Endothelial cell of umbilical vein (primary cell): ENCODE measurements around the genes CTSZ and TUBB1.

GRCh38 chr20:58660899-58661822 is 10.1 kb downstream of the STX16 start:
- PRO-cap = no peak
CAGE:
- cytosol, long polyA minus RNA = no peak
- cytosol, long polyA plus RNA = no peak
- long polyA plus RNA = no peak
- nucleus, long polyA minus RNA = no peak
- nucleus, long polyA plus RNA = no peak

DNA sequence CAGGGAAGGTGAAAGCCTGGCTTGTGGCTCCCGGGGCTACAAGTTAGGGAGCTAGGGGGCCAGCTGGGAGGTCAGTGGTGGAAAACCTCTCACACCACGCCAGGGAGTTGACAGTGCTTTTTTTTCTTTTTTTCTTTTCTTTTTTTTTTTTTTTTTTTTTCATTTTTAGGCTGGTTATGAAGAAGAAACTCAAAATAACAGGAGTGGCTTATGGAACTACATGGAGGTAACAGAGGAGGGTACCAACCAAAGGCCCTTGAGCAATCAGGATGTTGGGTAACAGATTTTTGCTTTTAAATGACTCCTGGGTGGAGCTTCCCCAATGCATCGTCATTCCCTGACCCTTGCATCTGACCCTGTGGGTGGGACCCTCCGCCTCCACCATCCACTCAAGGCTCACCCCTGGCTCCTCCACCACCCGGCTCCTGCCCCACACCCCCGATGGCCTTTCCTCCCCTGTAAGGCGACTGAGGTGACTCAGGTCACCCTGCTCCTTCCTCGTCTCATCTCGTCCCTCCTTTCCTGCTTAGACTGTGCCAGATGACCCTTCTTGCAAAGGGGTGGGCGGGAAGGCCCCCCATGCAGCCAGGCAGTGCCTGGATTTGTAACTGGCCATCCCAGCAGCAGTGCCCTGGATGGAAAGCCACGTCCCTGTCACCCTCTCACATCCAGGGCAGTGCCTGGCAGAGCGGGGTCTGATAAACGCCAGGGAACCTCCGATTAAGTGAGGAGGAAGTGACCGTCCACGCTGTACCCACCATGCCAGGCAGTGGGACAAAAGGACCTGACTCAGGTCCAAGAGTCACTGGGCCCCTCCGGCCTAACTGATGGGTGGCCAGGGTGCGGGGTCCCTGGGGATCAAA is 814 bp upstream of the NPEPL1 start:
- PRO-cap = no peak
CAGE:
- cytosol, long polyA minus RNA = no peak
- cytosol, long polyA plus RNA = no peak
- long polyA plus RNA = no peak
- nucleus, long polyA minus RNA = no peak
- nucleus, long polyA plus RNA = no peak

DNA sequence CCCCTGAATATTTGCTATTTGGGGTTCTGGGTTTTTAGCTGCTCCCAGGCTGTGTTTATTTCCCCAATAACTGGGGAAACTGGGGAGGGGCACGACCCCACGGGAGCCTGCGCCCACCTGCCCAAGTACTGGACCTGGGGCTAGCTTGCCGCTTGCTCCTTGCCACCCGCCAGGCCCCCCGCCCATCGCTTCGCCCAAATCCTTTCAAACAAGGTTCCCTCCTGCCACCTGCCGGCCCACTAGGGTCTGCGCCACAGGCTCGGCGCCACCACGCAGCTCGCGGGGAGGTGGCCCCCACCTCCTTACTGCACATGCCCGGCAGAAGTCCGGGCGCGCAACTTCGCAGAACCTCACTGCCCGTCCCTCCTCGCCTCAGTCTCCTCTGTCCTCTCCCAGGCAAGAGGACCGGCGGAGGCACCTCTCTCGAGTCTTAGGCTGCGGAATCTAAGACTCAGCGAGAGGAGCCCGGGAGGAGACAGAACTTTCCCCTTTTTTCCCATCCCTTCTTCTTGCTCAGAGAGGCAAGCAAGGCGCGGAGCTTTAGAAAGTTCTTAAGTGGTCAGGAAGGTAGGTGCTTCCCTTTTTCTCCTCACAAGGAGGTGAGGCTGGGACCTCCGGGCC is 51.7 kb upstream of the GNAS start:
- PRO-cap = no peak
CAGE:
- cytosol, long polyA minus RNA = no peak
- cytosol, long polyA plus RNA = no peak
- long polyA plus RNA = no peak
- nucleus, long polyA minus RNA = no peak
- nucleus, long polyA plus RNA = no peak

DNA sequence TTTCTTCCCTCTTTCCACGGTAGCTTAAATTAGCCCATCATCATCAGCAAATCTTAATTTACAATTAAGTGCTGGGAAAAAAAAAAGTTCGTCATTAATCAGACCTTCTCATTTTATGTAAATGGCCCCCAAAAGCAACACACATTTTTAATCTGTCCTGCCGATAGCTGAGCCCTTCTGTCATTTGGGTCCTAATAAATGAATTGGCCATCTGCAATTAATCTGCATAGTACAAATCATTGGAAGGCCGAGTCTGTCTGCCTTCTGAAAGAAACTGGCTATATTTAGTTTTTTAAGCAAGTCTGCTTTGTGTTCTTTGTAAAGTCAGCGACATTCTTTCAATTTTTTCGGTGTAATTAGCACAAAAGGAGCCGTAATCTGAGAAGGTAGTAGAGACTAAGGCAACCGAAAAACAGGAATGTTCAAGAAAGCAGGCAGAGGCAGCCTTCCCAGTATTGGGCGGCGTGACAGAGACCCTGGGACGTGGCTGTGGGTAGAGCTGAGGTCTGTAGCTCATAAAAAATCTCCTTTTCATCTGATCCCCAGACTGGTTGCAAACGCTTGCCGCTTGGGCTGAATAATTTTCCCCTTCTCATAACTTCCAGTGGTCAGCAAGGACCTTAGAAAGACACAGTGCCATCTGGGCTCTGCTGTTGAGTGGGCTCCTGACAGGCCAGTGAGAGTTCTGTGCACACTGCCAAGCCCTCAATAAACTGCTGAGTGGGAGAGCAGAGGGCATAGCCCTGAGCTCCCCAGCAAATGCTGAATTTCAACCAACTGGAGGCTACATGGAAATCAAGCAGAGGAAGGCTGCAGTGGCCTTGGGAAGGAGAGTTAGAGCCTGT is 8.0 kb upstream of the GNAS start:
- PRO-cap = no peak
CAGE:
- cytosol, long polyA minus RNA = no peak
- cytosol, long polyA plus RNA = no peak
- long polyA plus RNA = no peak
- nucleus, long polyA minus RNA = no peak
- nucleus, long polyA plus RNA = no peak

DNA sequence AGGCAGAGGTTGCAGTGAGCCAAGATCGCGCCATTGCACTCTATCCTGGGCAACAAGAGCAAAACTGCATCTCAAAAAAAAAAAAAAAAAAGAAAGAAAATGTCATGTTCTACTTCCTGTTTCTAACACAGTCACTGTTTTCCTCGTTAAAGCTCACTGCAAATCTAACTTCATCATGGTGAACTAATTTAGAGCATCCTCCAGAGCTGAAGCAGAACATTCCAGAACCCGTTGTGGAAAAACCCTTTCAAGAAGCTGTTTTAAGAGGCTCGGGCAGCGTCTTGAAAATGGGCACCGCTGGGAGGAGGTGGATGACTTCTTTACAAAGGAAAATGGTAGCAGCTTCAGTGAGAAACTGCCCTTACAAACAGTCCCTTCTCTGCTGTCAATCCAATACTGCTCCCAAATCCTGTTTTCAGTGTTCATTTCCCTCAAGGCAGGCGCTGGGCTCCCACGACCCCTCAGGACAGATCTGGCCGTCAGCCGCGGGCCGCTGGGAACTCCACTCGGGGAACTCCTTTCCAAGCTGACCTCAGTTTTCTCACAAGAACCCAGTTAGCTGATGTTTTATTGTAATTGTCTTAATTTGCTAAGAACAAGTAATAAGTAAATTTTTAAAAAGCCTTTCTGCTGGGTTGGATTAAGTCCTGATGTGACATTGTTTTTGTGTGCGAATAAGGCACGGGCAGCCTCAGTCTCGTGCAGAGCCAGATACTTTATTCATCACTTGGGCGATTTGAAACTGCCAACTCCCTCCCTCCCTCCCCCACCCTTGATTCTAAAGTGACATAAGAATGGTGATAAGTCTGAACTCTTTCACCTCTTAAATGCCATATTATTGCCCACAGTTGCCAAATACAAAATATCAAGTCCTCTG is 12.3 kb downstream of the CTSZ start:
- PRO-cap = no peak
CAGE:
- cytosol, long polyA minus RNA = start-site peak on the minus strand centred at position 744 of the sequence, 28 bp wide, 128 reads
- cytosol, long polyA plus RNA = start-site peak on the minus strand centred at position 753 of the sequence, 9 bp wide, 458 and 1,544 reads in 2 replicates
- long polyA plus RNA = start-site peak on the minus strand centred at position 753 of the sequence, 13 bp wide, 274 and 284 reads in 2 replicates
- nucleus, long polyA minus RNA = start-site peak on the minus strand centred at position 741 of the sequence, 33 bp wide, 68 reads
- nucleus, long polyA plus RNA = start-site peak on the plus strand centred at position 544 of the sequence, 112 bp wide, 392 and 372 reads in 2 replicates; start-site peak on the minus strand centred at position 747 of the sequence, 34 bp wide, 336 and 387 reads in 2 replicates

DNA sequence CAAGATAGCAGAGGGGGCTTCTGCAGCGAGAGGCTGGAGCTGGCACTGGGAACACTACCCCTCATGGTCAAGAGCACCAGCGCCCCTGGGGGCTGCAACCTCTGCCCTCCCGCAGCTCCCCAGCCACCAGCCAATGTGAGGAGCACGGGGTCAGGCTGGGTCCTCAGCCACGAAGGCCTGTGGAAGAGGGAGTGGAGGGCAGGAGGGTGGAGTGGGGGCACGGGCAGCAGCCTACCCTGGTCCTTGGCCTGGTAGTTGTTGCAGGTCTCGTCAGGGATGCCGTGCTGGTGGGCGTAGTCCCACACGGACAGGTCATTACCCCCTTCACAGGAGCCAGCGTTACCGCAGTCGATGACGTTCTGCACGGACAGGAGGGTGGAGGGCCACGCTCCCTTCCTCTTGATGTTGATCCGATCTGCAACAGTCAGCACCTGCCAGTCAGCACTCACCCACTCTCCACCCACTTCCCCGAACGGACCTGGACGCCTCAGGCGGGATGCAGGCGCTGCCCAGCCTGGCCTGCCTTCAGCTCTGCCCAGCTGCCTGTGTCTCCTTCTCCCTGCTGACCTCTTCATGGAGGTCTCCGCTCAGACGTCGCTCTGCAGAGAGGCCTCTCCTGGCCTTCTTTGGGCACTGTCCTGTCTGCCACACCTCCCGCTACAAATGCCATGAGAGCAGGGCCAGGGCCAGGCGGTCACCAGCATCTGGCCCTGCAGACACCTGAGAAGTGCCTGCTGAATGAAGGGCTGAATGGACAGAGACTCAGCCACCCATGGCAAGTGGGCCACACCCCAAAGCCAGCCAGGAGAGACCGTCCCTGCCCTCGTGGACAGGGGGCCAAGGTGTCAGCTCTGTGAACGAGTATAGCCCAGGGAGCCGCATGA is 5.6 kb downstream of the CTSZ start:
- PRO-cap = no peak
CAGE:
- cytosol, long polyA minus RNA = no peak
- cytosol, long polyA plus RNA = no peak
- long polyA plus RNA = no peak
- nucleus, long polyA minus RNA = no peak
- nucleus, long polyA plus RNA = no peak

DNA sequence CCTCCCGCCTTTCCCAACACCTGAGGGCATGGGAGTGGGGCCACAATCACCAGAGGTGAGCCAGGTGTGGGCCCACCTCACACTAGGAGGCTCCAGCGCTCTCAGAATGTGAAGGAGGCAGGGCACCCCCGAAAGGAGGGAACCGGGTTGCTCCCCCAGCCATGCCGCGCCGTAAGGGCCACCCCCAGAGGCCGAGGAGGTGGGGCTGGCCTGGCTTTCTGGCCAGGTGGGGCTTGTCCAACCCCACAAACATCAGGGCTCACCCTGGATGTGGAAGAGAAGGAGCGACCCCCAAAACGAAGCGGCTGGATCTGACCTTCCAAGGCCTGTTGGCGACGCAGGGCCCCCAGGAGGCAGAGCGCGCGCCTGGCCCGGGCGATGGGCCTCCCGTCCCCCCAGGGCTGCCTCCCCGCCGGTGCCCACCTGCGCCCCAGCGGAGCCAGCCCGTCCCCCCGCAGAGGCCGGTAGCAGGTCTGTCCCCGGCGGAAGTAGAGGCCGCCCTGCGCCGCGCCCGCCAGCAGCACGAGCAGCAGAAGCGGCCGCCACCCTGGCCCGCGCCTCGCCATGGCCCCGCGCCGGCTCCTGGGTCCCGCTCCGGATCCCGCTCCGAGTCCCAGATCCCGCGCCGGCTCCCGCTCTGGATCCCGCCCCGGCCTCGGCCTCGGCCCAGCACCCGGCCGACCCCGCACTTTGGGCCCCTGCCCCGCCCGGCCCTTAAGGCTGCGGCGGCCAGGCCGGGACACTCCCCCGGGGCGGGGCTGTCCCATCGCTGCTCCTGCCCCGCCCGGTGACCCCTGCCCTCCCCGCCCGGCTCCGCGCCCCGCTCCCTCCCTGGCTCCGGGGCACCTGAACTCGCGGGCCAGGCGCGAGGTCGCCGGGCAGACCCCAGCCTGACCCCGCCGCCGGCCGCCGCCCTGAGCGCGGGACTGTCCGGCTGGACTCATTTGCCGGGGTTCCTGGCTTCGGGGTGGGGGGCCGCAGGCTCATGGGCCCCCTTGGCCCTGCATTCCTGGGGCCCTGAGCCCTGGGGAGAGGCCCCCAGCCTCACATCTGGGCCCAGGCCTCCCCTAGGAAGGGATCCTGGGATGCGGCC is at the start of gene CTSZ:
CTSZ (minus strand) TSS at position 692 of the 1,093 bp plus-strand sequence.
- PRO-cap = bidirectional peak, plus-strand start at position 529 of the sequence, minus-strand start at position 692 of the sequence; unidirectional peak, minus-strand start at position 928 of the sequence
CAGE:
- cytosol, long polyA minus RNA = start-site peak on the minus strand centred at position 703 of the sequence, 28 bp wide, 118 reads
- cytosol, long polyA plus RNA = start-site peak on the minus strand centred at position 573 of the sequence, 288 bp wide, 1,238 and 1,525 reads in 2 replicates
- long polyA plus RNA = start-site peak on the minus strand centred at position 597 of the sequence, 305 bp wide, 4,001 and 1,901 reads in 2 replicates
- nucleus, long polyA minus RNA = start-site peak on the minus strand centred at position 434 of the sequence, 42 bp wide, 23 reads; start-site peak on the minus strand centred at position 641 of the sequence, 151 bp wide, 303 reads
- nucleus, long polyA plus RNA = start-site peak on the minus strand centred at position 572 of the sequence, 290 bp wide, 342 and 66 reads in 2 replicates

GRCh38 chr20:59013797-59014415 is 5.3 kb upstream of the TUBB1 start:
- PRO-cap = no peak
CAGE:
- cytosol, long polyA minus RNA = no peak
- cytosol, long polyA plus RNA = no peak
- long polyA plus RNA = no peak
- nucleus, long polyA minus RNA = no peak
- nucleus, long polyA plus RNA = no peak

- PRO-cap = no peak
CAGE:
- cytosol, long polyA minus RNA = no peak
- cytosol, long polyA plus RNA = no peak
- long polyA plus RNA = no peak
- nucleus, long polyA minus RNA = no peak
- nucleus, long polyA plus RNA = no peak
Measured at GRCh38 chr20:59018899-59019573, at the start of gene TUBB1. TSS of gene TUBB1 (plus strand) at chr20:59019429.

GRCh38 chr20:59020729-59021894 is 1.9 kb downstream of the TUBB1 start:
- PRO-cap = no peak
CAGE:
- cytosol, long polyA minus RNA = no peak
- cytosol, long polyA plus RNA = no peak
- long polyA plus RNA = no peak
- nucleus, long polyA minus RNA = no peak
- nucleus, long polyA plus RNA = no peak

DNA sequence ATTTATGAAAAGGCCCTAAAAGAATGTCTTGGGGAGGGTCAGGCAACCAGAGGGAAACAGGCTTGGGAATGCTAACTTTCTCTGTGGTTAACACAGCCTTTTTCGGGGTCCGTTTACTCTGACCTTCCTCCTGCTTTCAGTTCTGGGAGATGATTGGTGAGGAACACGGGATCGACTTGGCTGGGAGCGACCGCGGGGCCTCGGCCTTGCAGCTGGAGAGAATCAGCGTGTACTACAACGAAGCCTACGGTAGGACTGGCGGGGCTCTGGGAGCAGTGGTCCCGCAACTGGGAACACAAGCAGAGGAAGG is 3.4 kb downstream of the TUBB1 start:
- PRO-cap = no peak
CAGE:
- cytosol, long polyA minus RNA = no peak
- cytosol, long polyA plus RNA = no peak
- long polyA plus RNA = no peak
- nucleus, long polyA minus RNA = no peak
- nucleus, long polyA plus RNA = no peak

- PRO-cap = no peak
CAGE:
- cytosol, long polyA minus RNA = no peak
- cytosol, long polyA plus RNA = no peak
- long polyA plus RNA = no peak
- nucleus, long polyA minus RNA = no peak
- nucleus, long polyA plus RNA = no peak
Measured at GRCh38 chr20:59121883-59122508, 41.6 kb upstream of the ZNF831 start.

- PRO-cap = no peak
CAGE:
- cytosol, long polyA minus RNA = no peak
- cytosol, long polyA plus RNA = no peak
- long polyA plus RNA = no peak
- nucleus, long polyA minus RNA = no peak
- nucleus, long polyA plus RNA = no peak
Measured at GRCh38 chr20:59122509-59123601, 40.8 kb upstream of the ZNF831 start.

- PRO-cap = unidirectional peak, plus-strand start at chr20:59222043; unidirectional peak, minus-strand start at chr20:59222453
CAGE:
- cytosol, long polyA minus RNA = no peak
- cytosol, long polyA plus RNA = no peak
- long polyA plus RNA = no peak
- nucleus, long polyA minus RNA = no peak
- nucleus, long polyA plus RNA = no peak
Measured at GRCh38 chr20:59221893-59223098, 58.7 kb downstream of the ZNF831 start.

- PRO-cap = no peak
CAGE:
- cytosol, long polyA minus RNA = no peak
- cytosol, long polyA plus RNA = no peak
- long polyA plus RNA = no peak
- nucleus, long polyA minus RNA = no peak
- nucleus, long polyA plus RNA = no peak
Measured at GRCh38 chr20:59948763-59949118, 8.6 kb downstream of the FAM217B start.

GRCh38 chr20:60055524-60056185 is 97.4 kb downstream of the CDH26 start:
- PRO-cap = no peak
CAGE:
- cytosol, long polyA minus RNA = no peak
- cytosol, long polyA plus RNA = no peak
- long polyA plus RNA = no peak
- nucleus, long polyA minus RNA = no peak
- nucleus, long polyA plus RNA = no peak

DNA sequence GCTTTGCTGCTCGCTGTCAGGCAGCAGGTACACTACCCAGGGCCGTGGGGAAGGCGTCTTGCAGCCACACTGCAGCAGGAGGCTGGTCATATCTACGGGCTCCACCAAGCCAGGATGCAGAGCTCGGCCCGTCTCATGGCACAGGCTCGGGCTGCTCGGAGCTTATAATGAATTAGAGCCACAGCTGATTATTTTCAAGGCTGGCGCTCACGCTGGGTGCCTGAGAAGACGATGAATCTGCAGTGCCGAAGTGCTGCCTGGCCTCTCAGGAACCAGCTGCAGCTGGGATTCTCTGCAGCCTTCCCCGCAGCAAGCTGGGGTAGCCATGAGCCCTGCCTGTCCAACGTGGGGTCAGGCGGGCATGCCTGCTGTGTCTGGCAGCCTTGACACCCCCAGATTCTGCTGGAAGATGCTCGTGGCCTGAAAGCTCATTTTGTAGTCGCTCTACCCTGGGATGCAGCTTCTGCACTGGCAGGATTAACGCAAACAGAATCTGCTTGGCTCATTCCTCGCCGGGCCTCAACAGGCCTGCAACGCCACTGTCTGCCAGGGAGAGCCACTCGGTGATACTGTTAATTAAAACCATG is 104.2 kb downstream of the CDH26 start:
- PRO-cap = no peak
CAGE:
- cytosol, long polyA minus RNA = no peak
- cytosol, long polyA plus RNA = no peak
- long polyA plus RNA = no peak
- nucleus, long polyA minus RNA = no peak
- nucleus, long polyA plus RNA = no peak

GRCh38 chr20:60139677-60140401 is 181.6 kb downstream of the CDH26 start:
- PRO-cap = no peak
CAGE:
- cytosol, long polyA minus RNA = no peak
- cytosol, long polyA plus RNA = no peak
- long polyA plus RNA = no peak
- nucleus, long polyA minus RNA = no peak
- nucleus, long polyA plus RNA = no peak

DNA sequence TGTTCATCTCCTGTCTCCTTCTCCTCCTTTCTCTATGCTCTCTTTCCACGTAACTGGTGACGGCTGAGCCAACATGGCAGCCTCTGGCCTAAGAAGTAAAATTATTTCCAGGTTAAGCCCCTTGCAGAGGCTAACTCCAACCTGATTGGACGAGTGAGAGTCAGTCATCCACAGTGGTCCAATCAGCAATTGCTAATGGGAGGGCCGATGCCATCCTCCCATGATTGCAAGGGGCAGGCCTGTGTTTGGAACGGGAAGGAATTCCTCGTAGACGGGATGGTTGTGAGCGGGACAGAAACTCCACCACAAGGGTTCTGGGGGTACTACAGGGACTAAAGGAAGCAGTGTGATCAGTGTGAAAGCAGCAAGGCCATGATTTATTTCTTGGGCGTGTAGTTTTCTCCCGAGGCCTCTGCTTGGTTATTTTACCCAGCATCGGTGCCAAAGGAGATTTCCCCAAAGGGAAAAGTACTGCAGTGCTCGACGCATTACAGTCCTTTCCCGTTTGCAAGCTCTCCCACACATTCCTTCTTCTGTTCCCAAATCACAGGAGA is 501.8 kb upstream of the CDH4 start:
- PRO-cap = no peak
CAGE:
- cytosol, long polyA minus RNA = no peak
- cytosol, long polyA plus RNA = no peak
- long polyA plus RNA = no peak
- nucleus, long polyA minus RNA = no peak
- nucleus, long polyA plus RNA = no peak

GRCh38 chr20:61437003-61438172 is 185.3 kb downstream of the CDH4 start:
- PRO-cap = no peak
CAGE:
- cytosol, long polyA minus RNA = no peak
- cytosol, long polyA plus RNA = no peak
- long polyA plus RNA = no peak
- nucleus, long polyA minus RNA = no peak
- nucleus, long polyA plus RNA = no peak